M059J (cell line): ENCODE measurements around the gene GJA1.

DNA sequence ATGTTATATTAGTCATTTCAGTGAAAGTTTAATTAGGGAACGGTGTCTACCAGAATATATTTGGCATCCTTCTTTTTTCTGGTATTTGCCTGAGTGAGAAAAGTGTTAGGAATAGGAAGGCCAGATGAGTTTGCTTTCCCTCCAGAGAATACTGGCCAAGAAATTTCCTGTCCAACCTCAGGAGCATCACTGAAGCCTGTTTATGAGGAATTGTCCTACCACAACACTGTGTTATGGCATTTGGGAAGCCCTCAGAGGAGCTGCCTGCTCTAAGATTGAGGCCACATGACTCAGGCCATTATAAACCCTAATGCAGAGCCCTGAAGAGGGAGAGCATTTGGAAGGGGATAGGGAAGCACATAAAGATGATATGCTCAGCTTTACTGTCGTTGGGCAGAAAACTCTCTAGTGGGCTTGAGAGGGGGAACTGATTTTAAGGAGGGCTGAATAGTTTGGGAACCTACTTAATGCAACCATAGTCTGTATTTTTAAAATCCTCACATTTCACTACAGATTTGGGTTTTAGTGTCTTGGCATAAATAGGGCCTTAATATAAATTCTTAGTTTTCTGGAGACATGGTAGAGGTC lies 996 bp upstream of the GJA1 start:
- RAMPAGE, long total RNA, result no peak

DNA sequence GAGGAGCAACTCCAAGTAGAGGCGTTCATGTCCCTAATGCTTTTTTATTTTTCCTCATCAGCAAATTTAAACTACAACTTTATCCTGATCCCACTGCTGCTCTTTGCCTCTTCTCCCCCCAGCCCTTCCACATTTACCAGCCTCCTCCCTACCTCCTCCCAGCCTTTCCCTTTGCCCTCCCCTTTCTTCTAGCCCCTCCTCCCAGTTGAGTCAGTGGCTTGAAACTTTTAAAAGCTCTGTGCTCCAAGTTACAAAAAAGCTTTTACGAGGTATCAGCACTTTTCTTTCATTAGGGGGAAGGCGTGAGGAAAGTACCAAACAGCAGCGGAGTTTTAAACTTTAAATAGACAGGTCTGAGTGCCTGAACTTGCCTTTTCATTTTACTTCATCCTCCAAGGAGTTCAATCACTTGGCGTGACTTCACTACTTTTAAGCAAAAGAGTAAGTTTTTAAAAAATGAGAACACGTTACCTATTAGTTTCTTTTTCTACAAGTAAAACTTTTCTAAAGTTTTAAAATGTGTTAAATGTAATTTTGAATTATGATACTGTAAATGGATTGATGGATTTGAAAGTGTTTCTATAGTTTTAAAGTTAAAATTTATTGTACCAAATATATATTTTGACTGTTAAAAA lies at the start of gene GJA1:
TSS of gene GJA1 (plus strand) at position 255 of the 635 bp plus-strand sequence.
- RAMPAGE, long total RNA, result no peak

DNA sequence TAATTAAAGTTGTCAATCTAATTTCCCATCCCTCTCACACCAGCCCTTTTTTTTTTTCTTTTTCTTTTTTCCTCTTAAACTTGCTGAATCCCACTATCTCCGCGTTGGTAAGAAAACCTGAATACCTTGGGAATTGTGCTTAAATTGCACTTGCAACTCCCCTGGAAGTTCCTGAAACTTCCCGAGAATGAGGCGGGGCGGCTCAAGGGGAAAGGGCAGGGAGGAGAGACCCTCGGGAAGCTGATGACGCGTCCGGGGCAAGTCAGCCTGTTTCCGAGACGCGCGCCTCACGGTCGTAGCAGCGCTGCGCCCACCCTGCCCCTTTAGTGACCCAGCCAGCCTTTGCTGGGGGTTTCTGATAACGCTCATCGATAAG lies 1.9 kb downstream of the GJA1 start:
- RAMPAGE, long total RNA, result no peak

DNA sequence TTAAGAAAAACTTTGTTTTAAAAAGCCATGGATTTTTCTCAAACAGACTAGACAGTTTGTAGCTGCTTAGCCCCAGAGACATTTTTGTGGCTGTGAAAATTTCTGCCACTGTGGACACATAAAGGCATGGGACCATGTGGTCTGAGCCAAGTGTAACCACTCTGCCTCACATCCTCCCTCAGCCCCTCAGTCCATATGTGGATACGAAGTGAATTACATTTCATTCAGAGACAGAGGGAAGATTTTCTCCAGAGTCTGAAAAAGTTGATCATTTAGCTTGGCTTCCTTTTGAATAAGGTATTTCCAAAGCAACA lies 87.4 kb downstream of the GJA1 start:
- RAMPAGE, long total RNA, result no peak

GRCh38 chr6:121767119-121767852 lies 331.8 kb downstream of the GJA1 start:
- RAMPAGE, long total RNA, result no peak

GRCh38 chr6:122569209-122569952 lies 40.8 kb upstream of the PKIB start:
- RAMPAGE, long total RNA, result no peak

DNA sequence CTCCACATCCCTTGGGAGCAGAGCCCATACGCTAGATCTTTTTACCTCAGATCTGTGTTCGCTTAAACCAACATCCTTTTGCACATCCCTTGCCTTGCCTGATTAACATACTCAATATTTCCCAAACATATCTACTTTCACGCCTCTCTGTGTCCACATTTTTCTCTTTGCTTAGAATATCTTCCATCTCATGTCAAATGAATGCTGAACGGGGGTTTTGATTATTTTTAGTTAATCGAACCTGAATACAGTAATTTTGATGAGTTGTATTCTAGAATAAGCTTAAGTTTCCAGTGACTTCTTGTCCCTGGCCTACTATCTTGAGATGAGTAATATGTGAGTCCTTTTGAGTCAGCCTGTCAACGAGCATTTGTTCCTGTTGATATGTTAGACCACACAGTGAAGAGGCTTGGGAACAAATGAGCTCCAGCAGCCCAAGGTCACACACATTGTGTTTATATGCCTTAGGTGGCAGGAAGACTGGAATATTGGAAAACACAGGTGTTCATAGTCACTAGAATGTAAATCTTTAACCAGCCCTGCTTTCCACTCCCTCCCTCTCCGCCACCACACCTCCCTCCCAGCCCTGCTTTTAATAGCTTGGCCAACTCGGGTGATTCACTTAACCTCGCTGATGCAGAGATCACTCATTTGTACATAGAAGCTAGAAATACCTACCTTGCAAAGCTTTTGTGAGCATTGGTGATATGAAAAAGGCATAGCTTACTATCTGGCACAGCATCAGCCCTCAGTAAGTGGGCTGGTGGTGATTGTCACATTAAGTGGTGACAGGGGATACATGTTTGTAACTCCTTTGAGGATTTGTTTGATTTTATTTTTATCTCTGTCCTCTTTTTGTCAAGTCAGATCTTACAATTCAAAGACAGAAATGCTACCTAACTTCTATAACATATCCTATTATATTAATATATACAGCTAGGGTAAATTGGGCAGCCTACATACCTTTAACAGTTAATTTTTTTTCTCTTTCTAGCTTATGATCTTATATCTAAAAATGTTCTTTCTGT lies 9.2 kb downstream of the SMPDL3A start:
- RAMPAGE, long total RNA, result no peak

- RAMPAGE, long total RNA, result no peak
Measured at GRCh38 chr6:122833053-122833620, 44.1 kb downstream of the SMPDL3A start.

- RAMPAGE, long total RNA, result no peak
Measured at GRCh38 chr6:123634907-123635651, 1.7 kb downstream of the TRDN start.

GRCh38 chr6:124969527-124970611 lies 7.6 kb downstream of the RNF217 start:
- RAMPAGE, long total RNA, result no peak

DNA sequence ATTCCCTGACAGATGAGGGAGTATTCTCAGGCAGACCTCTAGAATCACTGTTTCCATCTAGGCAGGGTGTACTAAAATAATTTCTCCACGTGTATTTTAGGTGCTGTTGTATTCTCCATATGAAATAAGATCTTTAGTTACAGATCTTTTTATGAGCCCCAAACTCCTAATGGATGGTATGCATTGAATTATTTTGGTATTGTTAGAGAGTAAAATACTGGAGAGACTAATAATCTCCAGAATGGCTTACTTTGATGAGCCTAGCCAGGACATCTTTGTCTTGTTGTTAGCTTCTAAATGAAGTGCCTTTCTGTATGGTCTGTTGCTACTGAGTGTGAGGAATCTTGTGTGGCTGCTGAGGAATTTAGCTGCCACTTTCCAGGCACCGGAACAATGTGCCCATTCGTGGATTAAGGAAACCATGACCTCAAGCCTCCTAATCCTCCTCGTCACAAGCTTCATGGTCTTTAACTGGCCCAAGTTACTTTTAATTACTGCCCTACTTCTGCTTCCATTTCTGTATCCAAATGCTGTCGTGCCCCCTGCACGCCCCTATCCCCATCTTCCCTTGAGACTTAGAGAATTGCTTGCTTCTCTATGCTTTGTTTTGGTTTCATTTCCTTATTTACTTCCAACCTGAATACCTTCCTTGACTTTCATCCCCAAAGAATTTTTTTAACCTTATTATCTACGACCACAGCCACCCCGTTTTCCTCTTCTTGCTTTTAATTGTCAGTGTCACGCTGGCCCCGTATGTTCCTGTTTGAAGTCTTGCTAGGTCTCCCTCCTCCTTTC lies 39.9 kb downstream of the RNF217 start:
- RAMPAGE, long total RNA, result no peak

- RAMPAGE, long total RNA, result no peak
Measured at GRCh38 chr6:125273572-125274644, 27.9 kb downstream of the HDDC2 start.

DNA sequence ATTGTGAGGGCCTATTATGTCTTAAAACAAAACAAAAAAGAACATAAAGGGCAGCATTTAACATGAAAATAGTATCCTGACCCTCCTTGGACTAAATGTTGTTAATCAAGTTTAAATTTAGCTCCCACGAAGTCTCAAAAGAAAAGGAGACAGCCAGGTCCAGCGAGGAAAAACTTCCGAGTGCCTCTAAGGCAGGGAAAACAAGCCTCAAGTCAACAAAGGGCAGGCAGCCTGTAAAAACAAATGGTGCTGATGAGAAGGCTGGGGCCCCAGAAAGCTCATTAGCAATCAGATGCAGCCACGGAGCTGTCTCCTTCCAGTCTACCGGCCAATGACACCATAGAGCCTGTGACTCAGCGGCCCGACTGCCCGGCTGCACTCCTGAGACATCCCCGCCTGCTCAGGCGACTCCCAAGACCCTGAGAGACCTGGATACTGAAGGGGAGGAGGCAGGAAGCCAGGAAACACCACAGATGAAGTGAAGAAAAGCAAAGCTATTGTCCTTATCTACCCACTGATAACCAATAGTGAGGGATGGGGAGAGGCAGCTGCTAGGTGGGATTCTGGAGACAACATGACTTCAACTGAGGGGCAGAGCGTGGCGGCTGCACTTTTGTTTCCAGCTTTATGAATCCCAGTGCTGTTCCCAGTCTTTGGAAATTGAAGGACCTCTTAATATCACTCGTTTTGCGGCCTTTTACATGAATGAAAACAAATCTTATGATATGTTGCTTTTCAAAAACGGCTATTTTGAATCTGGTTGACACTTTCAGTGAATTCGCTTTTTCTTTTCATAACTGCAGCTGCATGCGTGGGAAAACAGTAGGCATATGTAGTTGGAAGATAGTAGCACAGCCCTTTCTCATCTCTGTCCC lies 120.2 kb upstream of the HDDC2 start:
- RAMPAGE, long total RNA, result no peak

GRCh38 chr6:125598383-125598731 lies 151.1 kb upstream of the HEY2 start:
- RAMPAGE, long total RNA, result no peak

DNA sequence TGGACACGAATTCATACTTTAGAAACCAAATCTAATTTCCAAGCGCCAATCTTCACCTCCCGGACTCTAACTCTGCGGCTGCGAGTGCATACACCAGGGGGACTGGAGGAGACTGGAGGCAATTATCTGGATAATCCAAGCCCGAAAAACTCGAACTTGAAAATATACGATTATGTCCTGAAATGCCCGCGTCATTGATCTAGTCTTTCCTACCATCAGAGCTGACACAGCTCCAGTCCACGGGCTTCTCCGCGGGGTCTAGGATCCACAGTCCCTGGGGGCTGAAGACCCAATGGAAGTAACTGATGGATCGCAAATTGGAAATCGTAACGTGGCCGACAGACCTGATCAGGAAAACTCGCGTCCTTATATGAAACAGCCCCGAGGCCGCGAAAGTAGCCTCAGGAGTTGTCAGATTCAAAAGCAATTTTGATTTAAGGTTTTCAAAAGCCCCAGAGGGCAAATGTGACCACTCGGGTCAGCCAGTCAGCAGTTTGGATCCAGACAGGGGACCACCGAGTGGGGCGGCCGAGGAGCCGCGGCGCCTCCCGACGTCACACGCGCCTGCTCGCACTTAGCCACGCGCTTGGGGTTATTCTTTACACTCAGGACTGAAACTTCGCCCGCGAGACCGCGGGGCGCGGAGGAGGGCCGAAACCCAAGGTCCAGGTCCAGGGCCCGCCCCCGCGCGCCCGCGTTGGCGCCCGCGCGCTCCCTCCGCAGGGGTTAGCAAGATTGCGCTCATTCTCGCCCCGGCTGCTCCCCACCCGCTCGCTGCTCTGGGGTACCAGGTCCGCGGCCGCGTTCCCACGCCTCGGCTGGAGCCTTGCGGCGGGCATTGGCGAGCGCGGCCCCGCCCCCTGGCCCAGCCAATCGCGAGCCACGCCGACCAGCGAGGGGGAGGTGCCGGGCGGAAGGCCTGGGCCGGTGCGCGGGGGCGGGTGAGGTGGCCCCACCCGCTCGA lies 535 bp upstream of the HEY2 start:
- RAMPAGE, long total RNA, result no peak

GRCh38 chr6:125802925-125803478 lies 12.2 kb downstream of the NCOA7 start:
- RAMPAGE, long total RNA, result no peak

GRCh38 chr6:125884894-125885352 lies 71.6 kb upstream of the HINT3 start:
- RAMPAGE, long total RNA, result no peak

DNA sequence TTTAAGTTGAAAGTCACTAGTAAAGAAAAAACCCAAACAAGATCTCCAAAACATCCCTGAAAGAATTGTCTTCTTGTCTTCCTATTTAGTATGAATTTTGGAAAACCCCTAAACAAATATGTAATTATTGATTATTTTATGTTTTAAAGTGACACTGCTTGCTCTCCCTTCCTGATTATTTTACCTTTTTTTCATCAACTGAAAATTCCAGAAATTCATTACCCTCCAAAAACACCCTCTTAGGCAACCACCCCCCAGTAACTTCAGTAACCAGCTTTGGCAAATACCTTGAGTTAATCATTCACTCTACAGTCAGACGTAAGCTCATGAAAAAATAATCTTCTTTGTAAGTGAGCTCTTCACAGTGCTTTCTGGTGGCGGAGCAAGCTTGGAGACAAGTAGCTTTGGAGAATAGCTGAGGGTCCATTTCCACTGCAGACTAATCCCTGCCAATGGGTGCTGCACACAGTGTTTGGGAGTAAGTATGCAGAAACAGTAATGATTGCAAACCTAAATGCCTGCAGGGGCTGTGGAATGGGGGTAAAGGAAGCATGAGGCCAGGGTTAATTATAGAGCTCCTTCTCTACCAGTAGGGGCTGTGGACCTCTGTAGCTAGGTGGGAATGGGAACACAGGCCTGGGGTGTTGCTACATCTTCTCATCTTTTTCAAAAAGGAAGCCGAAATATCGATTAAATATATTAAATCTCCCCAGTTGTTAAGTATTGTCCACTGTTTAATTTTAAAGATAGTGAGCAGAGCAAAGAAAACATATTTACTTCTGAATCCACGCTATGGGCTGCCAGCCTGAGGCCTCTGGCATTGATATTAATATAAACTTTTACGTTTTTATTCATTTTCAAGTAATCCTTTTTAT lies 56.8 kb upstream of the HINT3 start:
- RAMPAGE, long total RNA, result no peak

GRCh38 chr6:125910494-125911149 lies 45.9 kb upstream of the HINT3 start:
- RAMPAGE, long total RNA, result no peak

- RAMPAGE, long total RNA, result no peak
Measured at GRCh38 chr6:125946151-125946859, 10.3 kb upstream of the HINT3 start.